ENCODE measurements around a stretch of chr15.

DNA sequence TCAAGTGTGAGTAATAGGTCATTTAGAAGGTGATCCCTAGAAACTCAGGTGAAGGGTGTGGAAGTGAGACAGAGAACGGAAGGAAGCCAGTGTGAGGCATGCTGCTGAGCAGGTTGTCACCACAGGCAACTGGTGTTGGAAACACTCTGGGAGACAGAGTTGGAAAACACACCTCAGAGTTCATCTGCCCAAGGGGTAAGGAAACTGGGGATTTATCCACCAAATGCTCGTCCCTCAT is 25.7 kb upstream of the SMAD3 start:
- RRBS, result no CpG with 5 or more reads among the region's 2 CpGs

DNA sequence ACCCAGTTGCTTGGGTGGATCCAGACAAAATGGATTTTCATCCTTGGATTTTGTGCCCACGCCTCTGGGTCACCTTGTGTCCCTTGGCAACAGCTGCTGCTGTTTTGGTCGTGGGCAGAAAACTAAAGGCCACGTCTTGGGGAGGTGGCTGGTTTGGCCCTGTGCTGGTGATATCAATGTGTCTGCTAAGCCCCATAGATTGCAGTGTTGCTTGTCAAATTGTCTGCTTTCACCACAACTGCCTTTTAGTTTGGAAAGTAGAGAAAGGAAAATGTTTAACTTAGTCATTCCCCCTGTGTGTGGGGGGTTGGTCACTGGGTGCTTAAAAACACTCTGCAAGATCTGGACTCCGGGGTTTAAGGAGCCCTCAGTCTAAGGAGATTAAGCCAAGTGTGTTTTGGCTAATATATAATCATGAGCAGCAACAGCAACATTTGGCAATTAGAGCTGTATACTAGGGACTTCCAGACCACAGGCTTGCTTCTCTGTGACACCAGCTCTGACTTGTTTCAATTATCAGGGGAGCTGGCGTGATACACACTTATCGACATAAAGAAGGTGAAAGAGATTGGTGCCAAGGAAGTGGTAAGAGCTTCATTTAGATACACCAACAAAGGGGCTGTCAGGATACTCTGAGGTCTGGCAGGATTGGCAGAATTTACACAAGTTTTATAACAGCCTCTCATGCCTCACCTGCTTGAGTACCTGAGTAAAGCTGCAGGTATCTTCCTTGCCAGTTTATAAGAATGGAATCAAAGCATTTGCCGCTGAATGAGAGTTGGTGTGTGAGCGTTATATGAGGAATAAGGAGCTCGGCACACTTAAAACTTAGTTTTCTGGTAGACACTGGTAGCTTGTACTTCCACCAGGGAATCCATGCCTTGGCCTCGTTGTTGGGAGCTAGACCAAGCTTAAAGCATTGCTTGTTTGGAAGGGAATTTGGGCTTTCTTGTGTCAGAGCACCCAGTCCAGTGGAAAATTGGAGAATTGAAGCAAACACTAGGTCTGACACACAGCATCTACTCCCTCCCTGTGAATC is 3.6 kb downstream of the SMAD3 start:
- RRBS, result no CpG with 5 or more reads among the region's 10 CpGs

GRCh38 chr15:67088140-67088646 is 22.8 kb downstream of the SMAD3 start:
- RRBS, result no CpG with 5 or more reads among the region's 11 CpGs

DNA sequence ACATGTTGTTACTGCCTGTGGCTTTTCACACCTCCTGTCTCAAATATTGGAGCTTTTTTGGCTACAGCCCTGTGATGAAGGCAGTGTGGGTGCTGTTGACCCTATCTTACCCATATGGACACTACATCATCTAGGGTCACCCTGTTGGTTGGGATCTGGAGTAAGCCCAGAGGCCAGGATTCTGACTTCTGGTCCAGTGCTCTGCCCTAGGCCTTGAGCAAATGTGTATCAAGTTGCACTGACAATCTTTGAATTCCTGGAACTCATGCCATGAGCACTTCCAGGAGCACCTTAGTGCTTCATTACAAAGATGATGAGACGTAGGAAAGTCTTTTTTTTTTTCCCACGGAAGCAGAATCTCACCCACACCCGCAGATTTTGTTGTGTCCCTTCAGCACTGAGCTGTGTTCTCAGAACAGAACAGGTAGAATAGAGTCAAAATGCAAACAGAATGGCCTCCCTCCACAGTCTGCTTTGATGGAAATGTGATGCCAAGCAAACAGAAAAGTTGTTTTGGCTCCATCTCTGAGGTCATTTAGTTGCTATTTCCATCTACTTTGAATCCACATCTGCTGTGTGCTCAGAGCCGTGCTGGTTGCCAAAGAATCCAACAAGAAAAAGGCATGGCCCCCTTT is 49.6 kb downstream of the SMAD3 start:
- RRBS, result no CpG with 5 or more reads among the region's 4 CpGs

GRCh38 chr15:67171148-67171937 is 83.1 kb downstream of the AAGAB start:
- RRBS, result 97% methylated on average over 1 of the region's 9 CpGs

DNA sequence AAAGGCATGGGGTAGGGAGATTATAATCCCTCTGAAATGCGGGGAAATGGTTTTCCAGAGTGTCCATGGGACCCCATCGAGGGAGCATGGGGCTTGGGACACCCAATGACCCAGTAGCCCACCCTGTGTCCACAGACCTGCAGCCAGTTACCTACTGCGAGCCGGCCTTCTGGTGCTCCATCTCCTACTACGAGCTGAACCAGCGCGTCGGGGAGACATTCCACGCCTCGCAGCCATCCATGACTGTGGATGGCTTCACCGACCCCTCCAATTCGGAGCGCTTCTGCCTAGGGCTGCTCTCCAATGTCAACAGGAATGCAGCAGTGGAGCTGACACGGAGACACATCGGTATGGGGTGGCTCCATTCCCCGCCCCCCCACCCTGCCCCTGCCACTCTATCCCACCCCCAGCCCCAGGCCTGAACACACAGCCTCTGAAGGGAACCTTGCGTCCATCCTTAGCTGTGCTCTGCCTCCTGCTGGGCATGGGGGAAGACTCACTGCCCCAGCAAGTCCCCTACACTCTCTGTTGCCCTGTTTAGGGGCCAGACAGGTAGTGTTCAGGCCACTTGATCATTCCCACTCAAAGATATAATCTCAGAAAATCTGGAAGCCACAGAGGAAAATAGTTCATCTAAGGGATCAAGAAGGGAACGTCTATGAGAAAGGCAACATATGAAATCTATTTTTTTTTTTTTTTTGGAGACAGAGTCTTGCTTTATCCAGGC is 73.2 kb downstream of the AAGAB start:
- RRBS, result no CpG with 5 or more reads among the region's 18 CpGs

DNA sequence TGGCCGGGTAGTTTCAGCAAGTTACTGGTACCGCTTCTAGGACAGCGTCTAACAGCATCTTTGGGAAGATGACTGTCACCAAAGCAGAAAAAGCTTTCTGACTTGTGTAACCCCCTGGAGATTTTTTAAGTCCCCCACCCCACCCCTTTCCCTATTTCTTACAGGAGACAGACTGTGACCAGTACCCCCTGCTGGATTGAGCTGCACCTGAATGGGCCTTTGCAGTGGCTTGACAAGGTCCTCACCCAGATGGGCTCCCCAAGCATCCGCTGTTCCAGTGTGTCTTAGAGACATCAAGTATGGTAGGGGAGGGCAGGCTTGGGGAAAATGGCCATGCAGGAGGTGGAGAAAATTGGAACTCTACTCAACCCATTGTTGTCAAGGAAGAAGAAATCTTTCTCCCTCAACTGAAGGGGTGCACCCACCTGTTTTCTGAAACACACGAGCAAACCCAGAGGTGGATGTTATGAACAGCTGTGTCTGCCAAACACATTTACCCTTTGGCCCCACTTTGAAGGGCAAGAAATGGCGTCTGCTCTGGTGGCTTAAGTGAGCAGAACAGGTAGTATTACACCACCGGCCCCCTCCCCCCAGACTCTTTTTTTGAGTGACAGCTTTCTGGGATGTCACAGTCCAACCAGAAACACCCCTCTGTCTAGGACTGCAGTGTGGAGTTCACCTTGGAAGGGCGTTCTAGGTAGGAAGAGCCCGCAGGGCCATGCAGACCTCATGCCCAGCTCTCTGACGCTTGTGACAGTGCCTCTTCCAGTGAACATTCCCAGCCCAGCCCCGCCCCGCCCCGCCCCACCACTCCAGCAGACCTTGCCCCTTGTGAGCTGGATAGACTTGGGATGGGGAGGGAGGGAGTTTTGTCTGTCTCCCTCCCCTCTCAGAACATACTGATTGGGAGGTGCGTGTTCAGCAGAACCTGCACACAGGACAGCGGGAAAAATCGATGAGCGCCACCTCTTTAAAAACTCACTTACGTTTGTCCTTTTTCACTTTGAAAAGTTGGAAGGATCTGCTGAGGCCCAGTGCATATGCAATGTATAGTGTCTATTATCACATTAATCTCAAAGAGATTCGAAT is 63.9 kb downstream of the AAGAB start:
- RRBS, result no CpG with 5 or more reads among the region's 19 CpGs

GRCh38 chr15:68054682-68055141 is 597 bp downstream of the PIAS1 start:
- RRBS, result 1% methylated on average over 15 of the region's 31 CpGs

GRCh38 chr15:68193453-68194308 is 11.5 kb downstream of the CALML4 start:
- RRBS, result no CpG with 5 or more reads among the region's 6 CpGs

DNA sequence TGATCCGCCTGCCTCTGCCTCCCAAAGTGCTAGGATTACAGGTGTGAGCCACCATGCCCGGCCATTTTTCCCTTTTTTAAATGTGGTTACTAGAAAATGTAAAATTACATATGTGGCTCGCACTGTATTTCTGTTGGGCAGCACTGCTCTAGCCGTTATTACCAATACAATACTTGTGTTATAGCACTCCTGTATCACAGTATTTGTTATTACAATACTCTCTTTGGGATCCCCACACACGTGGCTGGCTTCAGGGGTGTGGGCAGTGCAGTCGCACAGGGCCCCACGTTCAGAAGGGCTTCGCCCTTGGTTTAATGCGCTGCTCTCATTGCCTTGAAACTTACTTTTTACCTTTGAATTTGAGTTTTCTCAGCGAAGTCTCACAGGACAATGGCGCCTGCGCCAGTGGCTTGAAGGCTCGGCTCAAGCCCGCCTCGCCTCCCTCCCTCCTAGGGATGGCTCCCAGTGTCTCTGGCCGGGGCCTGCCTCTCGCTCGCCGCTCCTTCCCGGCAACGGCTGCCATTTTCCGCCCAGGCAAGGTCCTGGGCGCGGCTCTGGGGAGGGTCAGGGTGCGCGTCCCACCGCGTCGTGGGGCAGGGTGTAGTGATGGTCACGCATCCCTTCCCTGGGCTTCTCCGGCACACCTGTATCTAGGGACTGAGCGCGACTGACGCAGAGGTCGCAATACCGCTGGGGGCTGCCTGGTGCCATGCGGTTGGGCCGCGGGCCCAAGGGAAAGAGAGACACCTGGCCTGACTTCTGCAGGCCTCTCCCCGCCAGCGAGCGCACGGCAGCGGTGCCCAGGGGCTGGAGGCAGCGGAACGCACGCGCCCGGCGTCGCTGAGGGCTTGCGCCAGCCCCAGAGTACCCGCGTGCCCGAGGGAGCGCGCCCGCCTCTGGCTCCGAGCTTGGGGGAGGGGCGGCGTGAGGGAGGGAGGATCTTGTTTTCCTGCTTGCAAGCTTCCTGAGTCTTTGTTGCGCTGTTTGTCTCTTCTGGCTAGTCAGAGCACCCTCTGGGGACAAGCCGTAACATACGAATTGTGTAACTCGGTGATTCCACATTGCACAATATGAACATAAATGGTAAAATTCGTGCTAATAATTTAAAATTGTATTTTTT is 20.8 kb upstream of the FEM1B start:
- RRBS, result no CpG with 5 or more reads among the region's 66 CpGs

DNA sequence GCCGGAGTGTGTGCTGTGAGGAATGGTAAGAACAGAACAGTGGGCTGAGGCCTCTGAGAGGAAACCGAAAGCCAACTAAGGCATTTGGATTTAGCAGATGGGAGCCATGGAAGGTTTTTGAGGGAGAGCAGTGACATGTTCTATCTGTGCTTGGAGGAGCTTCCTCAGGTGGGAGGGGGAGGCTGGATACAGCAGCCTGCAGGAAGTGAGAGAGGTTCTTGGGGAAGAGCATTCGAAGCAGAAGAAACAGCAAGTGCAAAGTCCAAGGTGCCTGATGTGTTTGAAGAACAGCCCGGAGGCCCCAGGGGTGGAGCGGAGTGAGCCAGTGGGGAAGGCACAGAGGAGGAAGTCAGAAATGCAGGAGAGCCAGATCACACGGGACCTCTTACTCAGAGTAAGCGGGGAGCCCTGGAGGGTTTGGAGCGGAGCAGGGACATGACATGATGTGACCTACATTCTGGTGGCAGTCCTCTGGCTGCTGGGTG is 10.9 kb downstream of the ITGA11 start:
- RRBS, result no CpG with 5 or more reads among the region's 8 CpGs

- RRBS, result no CpG with 5 or more reads among the region's 14 CpGs
These were observed 47.4 kb upstream of the ITGA11 start for GRCh38 chr15:68479315-68479817.

DNA sequence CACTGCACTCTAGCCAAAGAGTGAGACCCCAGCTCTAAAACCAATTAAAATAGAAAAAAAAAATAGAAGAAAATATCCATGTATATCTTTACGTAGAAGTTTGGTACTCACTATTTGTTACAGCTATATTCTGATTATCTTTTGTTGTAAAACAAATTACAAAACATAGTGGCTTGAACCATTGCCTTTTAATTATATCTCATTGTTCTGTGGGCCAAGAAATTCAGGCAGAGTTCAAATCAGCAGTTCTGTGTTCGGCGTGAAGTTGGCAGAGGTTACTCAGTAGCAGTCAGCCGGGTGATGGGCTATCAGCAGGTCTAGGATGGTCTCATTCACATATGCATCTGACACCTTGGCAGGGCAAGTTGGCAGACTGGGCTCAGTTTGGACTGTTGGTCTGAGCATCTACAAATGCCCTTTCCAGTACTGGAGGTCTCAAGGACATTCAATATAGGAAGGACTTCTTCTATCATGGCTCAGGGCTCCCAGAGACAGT is 51.1 kb upstream of the ITGA11 start:
- RRBS, result no CpG with 5 or more reads among the region's 4 CpGs

DNA sequence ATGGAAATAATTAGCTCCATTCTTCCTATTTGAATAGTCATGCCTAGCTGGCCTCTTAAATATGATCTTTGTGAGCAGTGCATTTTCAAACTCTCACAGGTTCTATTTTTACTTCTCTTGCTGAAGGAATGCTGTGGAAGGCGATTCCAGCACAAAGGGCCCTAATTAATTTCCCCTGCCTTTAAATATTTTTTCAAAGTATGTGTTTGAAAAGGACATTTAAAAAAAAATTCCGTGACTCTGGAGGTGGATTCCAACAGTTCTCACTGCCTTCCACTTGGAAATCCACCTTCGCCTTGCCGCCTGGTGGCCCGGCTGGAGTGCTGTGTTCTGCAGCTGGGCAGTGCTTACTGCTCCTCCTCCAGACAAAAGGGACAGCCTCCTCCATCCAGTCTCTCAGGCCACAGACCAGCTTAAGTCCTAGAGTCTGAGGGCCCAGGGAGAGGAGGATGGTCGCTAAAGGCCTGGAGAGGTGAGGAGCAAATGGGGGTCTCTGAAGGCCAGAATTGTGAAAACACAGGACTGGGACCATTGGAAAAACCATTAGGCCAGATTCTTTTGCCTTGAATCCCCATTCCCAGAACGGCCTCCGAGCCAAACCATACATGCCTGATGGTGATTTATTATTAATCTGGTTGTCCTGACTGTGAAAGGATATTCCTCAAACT is 61.4 kb upstream of the CORO2B start:
- RRBS, result no CpG with 5 or more reads among the region's 8 CpGs

GRCh38 chr15:68696803-68697002 is 117.9 kb downstream of the CORO2B start:
- RRBS, result no CpG with 5 or more reads among the region's 1 CpG

GRCh38 chr15:68797584-68798200 is 23.0 kb downstream of the ANP32A start:
- RRBS, result no CpG with 5 or more reads among the region's 4 CpGs

- RRBS, result no CpG with 5 or more reads among the region's 5 CpGs
These were observed 12.6 kb downstream of the ANP32A start for GRCh38 chr15:68807963-68808585.

DNA sequence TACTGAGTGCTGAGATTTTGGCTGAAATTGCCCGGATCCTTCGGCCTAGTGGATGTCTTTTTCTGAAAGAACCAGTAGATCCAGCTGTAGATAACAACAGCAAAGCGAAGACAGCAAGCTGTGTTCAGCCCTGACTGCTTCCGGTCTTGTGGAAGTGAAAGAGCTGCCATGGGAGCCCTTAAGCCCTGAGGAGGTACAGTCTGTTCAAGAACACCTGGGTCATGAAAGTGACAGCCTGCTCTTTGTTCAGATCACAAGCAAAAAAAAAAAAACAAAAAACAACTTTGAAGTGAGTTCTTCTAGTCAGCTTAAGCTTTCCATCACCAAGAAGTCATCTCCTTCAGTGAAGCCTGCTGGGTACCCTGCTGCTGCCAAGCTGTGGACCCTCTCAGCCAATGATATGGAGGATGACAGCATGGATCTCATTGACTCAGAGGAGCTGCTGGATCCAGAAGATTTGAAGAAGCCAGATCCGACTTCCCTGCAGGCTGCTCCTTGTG is 13.4 kb upstream of the ANP32A start:
- RRBS, result no CpG with 5 or more reads among the region's 5 CpGs

GRCh38 chr15:69073935-69074845 is 59.7 kb downstream of the NOX5 start:
- RRBS, result 40% methylated on average over 11 of the region's 48 CpGs

DNA sequence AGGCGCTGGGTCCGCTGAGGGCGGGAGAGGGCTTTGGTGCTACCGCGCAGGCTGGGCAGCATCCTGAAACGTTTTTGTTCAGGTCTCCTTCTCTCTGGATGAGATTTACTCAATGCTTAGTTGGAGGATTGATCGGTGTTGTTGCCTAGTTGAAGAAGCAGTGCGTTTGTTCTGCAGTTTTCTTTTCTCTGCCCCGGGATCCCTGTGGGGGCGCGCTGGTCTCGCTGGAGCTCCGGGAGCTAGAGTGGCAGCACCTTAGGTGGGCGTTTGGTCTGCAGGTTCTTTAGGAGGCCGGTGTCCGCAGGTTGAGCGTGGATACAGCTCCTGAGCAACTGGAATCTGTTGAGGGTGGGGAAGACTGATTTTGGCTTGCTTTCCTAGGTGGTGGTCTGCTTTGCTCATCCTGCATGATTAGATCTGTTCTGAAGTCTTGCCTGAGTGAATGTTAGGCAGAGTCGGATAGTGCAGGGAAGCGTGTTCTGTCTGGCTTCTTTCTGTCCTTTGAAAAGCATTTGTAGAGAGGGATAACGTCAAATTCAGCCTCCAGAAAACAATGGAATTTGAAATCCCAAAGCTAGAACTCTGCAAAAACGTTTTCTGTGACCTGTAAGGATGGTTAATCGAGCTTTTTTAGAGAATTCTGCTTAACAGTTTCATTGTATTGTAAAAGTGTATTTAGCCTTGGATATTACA is 1.3 kb downstream of the GLCE start:
- RRBS, result 1% methylated on average over 7 of the region's 22 CpGs

Measured in GM12892 (cell line).